ENCODE results near the genes FRMD1 and THBS2.

- PRO-cap, 8 experiments: no peak in any of the 8 experiments
Measured at GRCh38 chr6:167491696-167492052, 166.8 kb downstream of the TTLL2 start.

- PRO-cap, 8 experiments: no peak in any of the 8 experiments
Measured at GRCh38 chr6:167661427-167661878, 165.3 kb upstream of the AFDN start.

DNA sequence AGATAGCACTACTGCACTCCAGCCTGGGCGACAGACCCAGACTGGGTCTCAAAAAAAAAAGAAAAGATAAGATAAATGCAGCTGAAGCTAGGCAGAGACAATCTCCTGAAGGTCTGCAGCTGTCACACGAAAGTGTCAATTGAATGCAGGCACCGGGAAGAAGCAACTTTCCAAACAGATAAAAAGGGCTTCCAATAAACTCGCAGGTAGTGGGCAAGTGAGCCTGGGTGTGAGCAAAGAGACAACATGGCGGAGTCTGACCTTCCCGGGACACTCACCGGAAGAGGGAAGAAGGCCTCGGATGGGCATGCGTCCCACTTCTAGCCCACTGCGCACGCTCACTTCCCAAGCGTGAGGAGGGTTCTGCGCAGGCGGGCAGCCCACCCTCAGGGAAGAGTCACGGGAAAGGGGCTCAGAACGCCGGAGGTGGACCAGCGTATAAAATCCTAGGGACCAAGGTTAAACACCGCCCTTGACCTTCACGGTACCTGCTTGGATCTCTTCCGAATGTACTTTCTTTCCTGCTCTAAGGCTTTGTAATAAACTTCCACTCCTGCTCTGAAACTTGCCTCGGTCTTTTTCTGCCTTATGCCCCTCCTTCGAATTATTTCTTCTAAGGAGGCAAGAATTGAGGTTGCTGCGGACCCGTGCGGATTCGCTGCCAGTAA lies 95.5 kb upstream of the AFDN start:
- PRO-cap, 8 experiments: no peak in any of the 8 experiments

- PRO-cap, 8 experiments: no peak in any of the 8 experiments
Measured at GRCh38 chr6:167733527-167734636, 92.8 kb upstream of the AFDN start.

DNA sequence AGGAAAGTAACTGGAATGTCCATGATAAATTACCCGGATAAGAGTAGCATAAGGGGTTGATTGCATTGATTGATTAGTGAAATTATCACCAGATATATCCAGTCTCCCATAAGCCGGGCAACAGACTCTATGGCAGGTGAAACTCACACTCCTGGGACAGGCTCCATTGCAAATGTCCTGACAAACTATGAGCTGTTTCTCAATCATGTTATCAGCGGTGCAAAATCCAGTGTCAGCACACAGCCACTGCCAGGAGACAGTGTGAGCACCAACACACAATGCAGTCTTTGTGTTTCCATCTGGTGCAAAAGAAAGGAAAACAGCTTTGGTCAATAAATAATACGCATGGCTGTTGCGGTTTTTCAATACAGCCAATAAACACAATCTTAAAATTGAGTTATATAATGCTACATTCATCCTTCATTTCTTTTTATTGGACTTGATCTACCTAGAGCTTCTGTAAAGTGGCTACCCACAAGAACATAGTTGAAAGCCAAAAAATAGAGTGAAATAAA lies 64.4 kb upstream of the AFDN start:
- PRO-cap, 8 experiments: no peak in any of the 8 experiments

- PRO-cap, 8 experiments: no peak in any of the 8 experiments
Measured at GRCh38 chr6:167764648-167765081, 62.0 kb upstream of the AFDN start.

DNA sequence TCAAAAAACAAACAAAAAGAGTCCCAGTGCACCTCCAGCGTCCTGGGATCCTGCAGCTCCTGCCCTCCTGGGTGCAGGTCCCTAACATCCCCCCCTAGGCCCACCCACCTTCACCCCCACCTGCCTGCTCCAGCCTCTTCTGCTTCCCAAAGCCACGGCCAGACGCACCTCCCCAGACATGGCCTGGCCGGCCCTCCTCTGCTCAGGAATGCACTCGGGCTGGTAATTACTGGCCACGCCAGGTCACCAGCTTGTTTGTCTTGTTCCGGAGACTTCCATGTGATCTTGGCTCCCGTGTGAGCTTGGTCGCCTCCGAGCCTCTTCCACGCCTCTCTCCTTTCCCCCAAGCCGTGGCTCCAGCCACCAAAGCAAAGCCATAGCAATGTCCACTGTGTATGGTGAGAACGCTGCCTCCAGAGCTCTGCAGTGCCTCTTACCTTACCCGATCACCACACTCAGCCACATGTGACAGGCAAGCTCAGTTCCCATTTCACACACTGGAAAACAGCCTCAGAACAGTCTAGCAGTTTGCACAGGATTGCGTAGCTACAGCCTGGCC lies 48.2 kb upstream of the AFDN start:
- PRO-cap, 8 experiments: no peak in any of the 8 experiments

DNA sequence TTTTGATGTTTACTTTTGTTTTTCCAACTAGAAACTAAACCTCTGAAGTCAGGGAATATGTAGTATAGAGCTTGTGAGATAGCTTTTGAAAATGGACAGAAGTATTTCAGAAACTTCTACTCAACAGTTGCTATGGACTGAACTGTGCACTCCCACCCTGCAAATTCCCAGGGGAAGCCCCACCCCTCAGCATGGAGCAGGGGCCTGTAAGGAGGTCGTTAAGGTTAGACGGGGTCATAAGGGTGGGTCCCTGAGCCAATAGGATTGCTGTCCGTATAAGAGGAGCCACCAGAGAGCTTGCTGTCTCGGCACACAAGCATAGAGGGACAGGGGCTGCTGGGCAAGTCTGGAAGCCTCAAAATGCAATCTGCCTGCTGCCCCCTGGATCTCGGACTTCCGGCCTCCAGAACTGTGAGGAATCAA lies 37.4 kb upstream of the AFDN start:
- PRO-cap, 8 experiments: no peak in any of the 8 experiments

DNA sequence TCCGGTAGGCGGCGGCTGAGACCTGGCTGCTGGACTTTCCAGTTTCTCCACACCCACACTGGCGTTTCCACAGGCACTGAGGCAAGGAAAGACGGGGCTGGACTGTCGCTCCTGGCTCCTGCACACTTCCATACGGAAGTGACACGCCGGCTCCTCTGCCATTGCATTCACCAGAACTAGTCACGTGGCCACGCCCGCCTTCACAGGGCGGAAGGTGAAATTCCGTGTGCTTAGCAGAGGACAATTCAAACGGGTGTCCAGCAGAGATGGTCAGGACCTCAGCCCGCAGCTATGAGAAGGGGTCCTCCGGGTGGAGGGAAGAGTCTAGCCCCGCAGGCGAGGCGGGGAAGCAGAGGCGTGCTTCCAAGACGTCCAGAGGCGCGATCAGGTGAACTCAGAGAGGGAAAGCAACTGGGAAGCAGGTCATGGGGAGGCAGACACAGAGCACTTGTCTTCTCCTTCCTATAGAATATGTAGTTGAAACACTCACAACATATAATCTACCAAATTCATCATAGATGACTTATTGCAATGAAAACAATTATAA lies 10.9 kb upstream of the AFDN start:
- PRO-cap, 8 experiments: no peak in any of the 8 experiments

GRCh38 chr6:167840715-167841434 lies 14.2 kb downstream of the AFDN start:
- PRO-cap, 8 experiments: no peak in any of the 8 experiments

DNA sequence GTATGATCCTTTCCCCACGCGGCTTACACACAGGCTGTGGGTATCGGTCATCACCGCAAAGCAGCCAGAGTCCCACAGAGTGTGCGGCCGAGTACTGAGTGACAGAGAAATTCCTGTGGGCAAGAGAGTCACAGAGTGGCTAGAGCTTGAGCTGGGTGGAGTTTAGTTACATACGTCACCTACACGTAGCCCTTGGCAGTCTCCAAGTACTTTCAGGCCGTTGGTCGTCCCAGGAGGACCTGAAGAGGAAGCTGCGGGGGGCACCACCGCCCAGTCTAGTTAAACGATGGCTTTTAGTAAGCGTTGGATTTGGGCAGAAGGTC lies 28.3 kb downstream of the KIF25 start:
- PRO-cap, 8 experiments: no peak in any of the 8 experiments

DNA sequence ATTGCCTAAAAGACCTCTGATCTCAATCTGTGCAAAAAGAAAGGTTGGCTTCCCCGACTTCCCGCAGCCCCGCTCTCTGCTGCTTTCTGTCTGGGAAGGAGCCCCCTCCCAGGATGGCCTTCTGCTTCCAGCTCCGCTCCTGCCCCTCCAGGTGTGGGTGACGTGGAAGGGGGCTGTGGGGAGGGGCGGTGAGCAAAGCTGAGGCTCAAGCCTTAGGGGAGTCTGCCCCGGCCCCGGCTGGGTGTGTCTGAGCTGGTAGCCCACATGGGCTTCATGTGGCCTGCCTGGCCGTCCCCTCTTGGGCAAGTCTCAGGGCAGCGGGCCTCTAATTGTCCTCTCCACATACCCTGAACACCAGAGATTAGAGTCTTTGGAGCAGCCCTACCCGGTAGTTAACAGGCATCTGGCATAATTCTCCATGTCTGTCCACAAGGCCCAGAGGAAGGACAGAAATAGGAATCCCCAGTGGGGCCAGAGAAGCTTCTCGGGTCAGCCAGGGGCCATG lies 24.3 kb downstream of the FRMD1 start:
- PRO-cap, 8 experiments: no peak in any of the 8 experiments

- PRO-cap, 8 experiments: no peak in any of the 8 experiments
Measured at GRCh38 chr6:168078682-168079460, at the start of gene FRMD1. FRMD1 (minus strand) TSS chr6:168079212.

DNA sequence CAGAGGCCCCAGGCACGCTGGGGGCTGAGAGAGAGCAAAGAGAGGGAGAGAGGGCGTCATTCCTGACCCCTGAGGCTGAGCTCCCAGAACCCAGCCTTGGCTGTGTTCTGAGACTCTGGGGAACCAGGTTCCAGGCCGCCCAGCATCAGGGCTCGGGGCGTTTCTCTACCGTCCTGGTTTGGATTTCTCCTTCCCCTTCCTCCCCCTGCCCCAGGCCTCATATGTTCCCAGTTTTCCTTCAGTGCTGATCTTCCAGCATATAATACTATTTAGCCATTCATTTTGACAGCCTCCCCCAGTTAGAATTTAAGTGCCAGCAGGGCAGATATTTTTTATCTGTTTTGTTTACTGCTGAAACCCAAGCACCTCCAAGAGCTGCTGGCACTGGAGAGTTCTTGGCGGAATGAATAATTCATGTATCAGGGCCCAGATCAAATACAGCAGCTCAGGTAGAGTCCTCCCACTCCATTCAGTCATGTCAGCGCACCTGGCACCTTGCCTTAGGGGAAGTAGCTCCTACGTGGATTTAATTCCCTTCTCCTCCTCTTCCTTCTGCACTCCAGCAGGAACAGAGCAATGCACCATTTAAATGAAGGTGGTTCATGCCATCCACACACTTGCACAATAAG lies 23.4 kb upstream of the FRMD1 start:
- PRO-cap, 8 experiments: no peak in any of the 8 experiments

DNA sequence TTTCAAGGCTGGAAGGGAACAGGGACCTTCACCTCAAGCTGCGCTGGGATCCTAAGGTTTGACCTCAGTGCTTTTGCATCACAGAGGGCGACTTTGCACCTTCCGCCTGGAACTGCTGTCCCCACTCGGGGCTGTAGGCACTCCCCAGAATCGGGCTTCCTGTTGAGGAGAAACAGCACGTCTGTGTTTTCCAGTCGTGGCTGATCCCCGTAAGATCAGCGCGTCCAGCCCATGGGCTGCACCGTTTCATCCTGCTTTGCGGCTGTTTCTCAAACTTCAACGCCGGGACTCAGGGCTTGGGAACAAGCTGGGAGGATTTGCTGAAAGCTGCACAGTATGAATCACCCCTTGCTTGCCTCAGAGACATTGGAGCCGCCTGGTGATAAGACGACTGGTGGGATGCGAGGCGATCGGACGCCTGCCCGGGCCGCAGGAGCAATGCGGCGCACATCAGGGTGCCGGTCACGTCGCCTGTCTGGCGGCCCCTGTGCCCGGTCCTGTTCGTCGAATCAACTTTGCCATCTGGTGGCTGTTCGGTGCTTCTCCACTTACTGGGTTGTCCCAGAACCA lies 53.6 kb upstream of the FRMD1 start:
- PRO-cap, 8 experiments: no peak in any of the 8 experiments

- PRO-cap, 8 experiments: no peak in any of the 8 experiments
Measured at GRCh38 chr6:168158666-168159097, 79.7 kb upstream of the FRMD1 start.

- PRO-cap, 8 experiments: no peak in any of the 8 experiments
Measured at GRCh38 chr6:168342611-168343180, 23.1 kb upstream of the DACT2 start.

- PRO-cap, 8 experiments: no peak in any of the 8 experiments
Measured at GRCh38 chr6:168417604-168418124, 23.3 kb upstream of the SMOC2 start.

DNA sequence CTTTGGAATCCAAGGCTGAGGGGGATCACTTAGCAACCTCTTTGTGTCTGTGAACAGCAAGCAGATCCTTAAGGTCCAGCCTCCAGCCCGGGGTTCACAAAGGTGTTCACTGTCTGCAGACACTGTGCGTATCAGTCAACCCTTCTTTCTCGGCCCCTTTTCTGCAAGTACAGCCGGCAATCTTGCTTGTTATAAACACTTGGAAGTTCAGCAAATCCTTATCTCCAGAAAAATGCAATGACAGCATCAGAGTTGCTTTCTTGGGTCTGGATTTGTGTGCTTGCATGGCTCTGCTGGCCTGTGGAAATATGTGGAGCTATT lies 100.2 kb downstream of the SMOC2 start:
- PRO-cap, 8 experiments: no peak in any of the 8 experiments

DNA sequence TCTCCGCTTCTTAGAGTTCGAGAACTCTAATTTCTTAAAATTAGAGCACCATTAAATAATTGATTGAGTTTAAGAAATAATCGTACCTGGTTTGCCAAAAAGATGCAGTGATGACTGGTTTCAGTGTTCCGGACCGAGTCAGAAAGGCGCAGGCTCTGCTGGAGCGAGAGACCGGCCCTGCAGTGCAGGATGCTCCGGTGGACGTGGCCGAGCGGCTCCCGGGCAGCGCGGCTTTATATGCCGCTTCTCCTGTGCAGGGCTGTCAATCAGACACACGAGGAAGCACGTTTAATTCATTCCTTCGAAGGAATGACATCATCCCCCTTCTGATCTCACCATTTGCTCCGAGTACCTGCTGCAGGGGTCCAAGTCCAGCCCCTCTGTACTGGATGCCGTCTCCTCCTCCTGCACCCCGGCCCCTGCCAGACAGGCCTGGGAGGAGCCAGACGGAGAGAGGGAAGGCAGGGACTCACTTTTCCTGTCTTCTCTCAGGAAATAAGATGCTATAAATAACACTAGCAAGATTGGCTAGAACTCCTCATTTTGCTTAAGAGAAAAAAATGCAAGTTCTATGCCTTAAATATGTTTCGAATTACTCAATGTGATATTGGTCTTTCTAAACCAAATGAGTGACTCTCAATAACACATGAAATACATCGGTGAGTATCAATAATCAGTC lies at the start of gene THBS2:
THBS2 (minus strand) TSS at position 209 of the 679 bp plus-strand sequence.
- PRO-cap, 8 experiments: no peak in any of the 8 experiments